AG04450 (cell line): ENCODE data around the genes RIC8B and CRY1.

- CAGE, long polyA plus RNA = start-site peak on the plus strand at chr12:106774572-106774657, 246 and 83 reads in 2 replicates
- RRBS = 2% methylated on average over 19 of the region's 71 CpGs
Measured at GRCh38 chr12:106774197-106775180, at the start of gene RIC8B. Gene RIC8B (plus strand): TSS chr12:106774682.

DNA sequence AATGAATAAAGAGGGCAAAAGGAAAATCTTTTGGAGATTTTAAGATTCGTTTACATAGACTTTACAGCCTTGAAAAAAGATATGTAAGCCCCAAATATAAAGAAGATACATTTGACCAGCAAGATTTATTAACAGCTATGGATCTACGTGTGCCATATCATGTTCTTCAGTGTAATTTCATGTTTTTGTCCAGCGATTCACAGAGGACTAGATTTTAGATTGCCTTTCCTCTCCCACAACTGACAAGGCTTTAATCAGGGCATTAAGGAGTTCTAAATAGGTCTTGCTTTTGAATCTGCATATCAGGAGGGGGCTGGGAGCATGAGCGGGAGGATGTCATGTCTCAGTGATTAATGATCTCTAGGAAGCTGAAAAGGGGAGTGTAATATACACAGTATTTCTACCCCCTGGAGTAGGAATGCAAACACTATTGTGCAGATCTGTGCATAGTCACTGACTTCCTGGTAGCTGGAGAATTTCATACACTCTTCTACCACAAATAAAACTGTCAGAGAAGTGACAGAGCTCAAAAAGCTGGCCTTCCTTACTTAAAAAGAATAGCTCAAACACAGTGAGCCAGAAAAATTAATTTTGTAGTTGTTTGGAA is 65.6 kb downstream of the RIC8B start:
- CAGE, long polyA plus RNA = no peak
- RRBS = no CpG with 5 or more reads among the region's 4 CpGs

DNA sequence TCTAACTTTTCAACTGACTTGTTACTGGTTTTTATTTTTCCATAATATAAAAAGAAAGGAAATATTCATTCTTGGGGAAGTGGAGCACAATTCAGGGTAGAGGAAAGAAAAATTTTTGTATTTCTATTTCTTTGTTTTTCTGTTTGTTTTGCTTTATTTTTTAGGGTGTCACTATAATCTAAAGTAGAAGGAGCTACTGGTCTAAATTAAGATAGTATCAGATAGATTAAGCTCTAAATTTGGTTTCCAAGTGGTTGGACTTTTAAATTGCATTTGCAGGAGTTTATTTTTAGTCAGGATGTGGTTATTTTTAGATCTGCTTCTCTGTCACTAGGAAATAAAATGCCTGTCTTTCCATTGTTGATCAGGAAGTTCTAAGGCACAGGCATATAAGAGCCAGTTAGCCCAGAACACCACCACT is 66.9 kb downstream of the RIC8B start:
- CAGE, long polyA plus RNA = no peak

GRCh38 chr12:106842338-106843012 is 68.0 kb downstream of the RIC8B start:
- CAGE, long polyA plus RNA = no peak
- RRBS = no CpG with 5 or more reads among the region's 2 CpGs

- CAGE, long polyA plus RNA = start-site peak on the plus strand at chr12:106956773-106956937, 256 and 228 reads in 2 replicates
- RRBS = no CpG with 5 or more reads among the region's 15 CpGs
Measured at GRCh38 chr12:106956499-106956960, 823 bp downstream of the TMEM263 start.

DNA sequence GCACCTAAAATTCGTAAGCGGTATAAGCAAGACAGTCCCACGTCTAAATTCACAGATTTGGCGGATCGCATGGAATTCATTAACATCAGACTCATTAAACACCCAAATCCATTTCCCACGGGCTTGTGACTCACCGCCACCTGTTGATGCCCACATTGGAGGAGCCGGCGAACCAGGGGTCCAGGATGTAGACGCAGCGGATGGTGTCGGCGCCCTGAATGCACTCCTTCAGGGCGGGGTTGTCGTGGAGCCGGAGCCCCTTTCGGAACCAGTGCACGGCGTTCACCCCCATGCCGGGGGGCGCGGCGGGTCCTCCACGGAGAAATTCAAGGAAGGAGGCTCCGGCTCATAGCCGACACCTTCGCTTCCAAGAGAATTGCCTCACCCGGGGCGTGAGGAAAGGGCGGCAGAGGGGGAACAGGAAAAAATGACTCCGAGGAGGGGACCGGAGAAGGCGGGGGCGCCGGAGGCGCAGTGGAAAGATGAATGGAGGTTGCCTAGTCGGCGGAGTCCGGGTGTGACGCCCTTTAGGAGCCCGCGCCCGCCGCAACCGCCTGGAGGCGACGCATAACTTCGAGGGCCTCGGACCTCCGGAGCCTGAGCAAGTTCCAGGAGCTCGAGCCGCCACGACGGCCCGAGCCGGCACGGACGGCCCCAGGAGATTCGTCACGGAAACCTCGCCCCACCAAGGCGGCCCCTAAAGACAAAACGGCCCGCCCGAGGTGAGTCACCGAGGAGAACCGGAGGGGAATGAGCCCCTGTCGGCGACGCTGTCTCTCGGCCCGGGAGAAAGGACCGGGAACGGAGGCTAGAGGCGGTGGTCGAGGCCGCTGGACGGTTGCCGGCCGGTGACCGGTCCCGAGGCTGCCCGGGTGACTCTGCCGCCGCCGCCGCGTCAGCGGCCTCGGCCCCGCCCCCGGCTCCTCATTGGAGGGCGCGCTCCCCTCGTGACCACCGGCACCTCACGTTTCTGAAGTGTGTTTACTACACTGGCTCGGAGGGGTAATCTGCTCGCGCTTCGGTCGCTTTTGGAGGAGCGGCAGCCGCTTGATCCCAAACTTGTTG is at the start of gene CRY1:
Gene CRY1 (minus strand): TSS at position 880 of the 1,065 bp plus-strand sequence.
- CAGE, long polyA plus RNA = no peak
- RRBS = 2% methylated on average over 68 of the region's 104 CpGs

- CAGE, long polyA plus RNA = no peak
- RRBS = 3% methylated on average over 6 of the region's 42 CpGs
Measured at GRCh38 chr12:107318636-107319106, 437 bp downstream of the ABTB3 start.

DNA sequence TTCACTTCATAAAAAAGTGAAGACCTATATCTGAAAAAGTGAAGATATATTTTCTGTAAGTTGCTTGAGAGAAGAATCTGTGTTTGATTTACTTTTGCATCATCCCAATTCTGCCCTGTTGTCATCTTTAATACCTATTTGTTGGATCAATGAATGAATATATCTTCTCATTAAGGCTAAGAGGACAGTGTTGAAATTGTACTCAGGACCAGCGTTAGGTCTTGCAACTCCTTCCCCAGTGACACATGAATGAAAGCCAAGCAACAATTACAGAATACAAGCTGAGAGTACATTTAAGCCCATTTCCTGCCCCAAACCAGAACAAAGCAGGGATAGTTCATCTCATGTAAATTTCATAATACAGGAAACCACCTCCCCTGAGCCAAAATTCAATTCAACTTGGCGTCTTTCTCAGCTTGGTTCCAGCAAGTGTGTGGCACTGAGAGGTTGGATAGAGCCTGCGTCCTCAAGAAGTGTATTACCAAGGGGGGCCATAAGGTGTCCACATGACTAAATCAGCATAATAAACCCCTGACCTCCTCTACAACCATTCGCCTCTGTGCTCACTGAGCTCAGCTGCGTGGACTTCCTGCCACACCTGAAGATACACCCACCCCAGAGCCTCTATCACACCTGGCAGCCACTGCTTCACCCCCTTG is 53.9 kb downstream of the ABTB3 start:
- CAGE, long polyA plus RNA = no peak
- RRBS = no CpG with 5 or more reads among the region's 5 CpGs

GRCh38 chr12:108112085-108112677 is 16.9 kb upstream of the WSCD2 start:
- CAGE, long polyA plus RNA = no peak
- RRBS = no CpG with 5 or more reads among the region's 8 CpGs

DNA sequence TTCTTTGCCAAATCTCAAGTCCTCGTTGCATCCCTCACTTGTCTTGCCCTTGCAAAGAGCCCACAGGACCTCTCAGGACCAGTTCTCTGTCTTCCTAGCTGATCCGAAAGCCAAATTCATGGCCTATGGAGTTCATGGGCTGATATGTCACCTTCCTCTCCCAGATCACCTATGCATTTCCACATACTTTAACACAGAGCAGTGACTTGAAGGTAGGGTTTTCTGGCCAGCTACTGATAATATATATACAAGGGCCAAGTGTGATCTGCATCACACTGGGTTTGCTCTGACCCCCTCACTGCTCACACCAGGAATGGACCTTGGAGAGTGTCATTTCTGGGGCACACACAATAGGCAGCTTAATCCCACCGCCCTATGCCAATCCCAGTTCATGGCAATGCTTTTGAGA is 47.9 kb downstream of the CMKLR1 start:
- CAGE, long polyA plus RNA = no peak
- RRBS = no CpG with 5 or more reads among the region's 3 CpGs

GRCh38 chr12:108455784-108456092 is 59.3 kb upstream of the FICD start:
- CAGE, long polyA plus RNA = no peak
- RRBS = no CpG with 5 or more reads among the region's 3 CpGs

DNA sequence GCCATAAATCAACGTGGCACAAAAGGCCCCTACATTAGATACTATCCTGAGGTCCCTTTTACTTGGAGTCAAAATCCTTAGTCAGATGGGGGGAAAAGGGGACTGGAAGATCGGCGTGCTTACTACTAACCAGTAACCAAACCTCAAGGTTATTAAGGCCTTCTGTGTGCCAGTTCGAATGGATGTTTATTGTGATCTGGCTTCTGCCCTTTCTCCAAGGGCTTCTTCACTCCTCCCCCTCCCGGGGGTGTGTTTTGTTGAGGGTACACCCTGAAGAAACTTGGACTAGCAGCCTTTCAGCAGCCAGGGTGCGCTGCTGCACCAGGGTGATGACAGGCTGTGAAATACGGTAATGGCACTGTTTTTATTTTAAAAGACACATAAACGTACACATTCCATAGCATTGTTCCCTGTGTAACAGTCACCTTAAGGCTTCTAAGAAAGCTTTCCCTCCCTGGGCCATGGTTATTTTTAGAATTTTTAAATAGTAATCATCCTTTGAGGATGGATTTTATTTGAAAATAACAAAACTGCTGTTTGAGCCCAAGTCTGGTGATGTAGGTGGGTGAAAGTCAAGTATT is 1.1 kb downstream of the ISCU start:
- CAGE, long polyA plus RNA = no peak
- RRBS = no CpG with 5 or more reads among the region's 8 CpGs

GRCh38 chr12:108652184-108652623 is 18.5 kb upstream of the SELPLG start:
- CAGE, long polyA plus RNA = no peak
- RRBS = no CpG with 5 or more reads among the region's 6 CpGs

DNA sequence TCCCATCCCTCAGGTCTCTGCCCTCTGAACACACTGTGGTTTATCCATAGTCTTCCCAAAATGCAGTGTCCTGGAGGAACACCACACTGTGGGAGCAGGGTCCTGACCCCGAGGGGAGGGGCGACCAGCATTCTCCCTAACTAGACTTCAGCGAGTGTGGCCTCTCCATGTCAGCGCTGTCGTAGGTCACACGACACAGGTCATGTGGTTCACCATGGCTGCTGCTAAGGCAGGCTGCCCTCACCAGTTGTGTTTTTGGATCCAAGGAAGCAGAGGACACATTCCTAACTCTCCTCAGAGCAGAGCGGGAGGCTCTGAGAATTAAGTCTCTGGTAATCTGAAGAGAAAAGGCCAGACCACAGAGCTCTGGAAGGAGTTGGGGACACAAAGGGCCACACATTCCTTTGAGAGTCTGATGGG is 50.4 kb downstream of the SSH1 start:
- CAGE, long polyA plus RNA = no peak
- RRBS = no CpG with 5 or more reads among the region's 7 CpGs

DNA sequence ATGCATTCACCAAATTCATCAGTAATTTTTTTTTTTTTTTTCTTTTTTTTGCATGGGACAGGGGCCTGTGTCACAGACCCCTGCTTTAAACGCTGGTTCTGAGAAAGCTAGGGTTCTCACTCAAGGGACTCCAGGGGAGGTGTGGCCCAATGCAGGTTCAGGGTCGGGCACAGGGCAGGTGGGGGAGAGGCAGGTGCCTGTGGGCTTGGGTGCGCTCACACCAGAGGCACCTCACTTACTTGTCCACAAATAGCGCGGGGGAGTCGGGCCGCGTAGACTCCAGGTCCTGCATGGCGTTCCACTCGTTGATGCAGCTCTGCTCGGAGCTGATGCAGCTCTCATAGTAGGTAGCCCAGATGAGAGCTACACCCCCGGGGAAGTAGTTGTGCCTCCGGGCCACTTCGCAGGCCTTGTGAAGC is 50.0 kb downstream of the SSH1 start:
- CAGE, long polyA plus RNA = no peak
- RRBS = no CpG with 5 or more reads among the region's 14 CpGs

DNA sequence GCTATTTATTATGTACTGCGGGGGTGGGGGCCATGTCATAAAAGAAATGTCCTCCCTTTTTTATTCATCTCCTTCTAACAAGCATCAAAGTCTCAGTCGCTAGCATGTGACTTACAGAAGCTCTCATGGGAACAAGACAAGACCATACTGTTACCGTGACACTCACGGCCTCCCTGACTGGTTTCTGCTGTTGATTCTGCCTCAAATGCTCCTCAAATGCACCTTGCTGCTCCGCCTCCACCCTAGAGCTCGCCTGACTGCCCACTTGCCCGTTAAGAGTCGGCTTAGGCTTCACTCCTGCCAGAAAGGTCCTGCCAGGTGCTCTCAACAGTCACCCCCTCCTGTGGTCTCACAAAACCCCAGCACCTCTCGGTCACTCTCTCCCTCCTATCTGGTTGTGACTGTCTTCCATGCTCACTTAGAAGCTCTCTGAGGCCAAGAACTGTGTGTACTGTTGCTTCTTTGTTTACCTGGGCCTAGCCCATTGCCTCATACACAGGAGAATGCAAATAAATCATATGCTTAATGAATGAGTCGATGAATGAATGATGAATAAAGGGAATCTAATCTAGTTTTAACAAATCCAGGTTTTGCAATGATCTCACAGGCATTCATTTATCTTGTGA is 41.5 kb downstream of the SSH1 start:
- CAGE, long polyA plus RNA = no peak
- RRBS = no CpG with 5 or more reads among the region's 10 CpGs

DNA sequence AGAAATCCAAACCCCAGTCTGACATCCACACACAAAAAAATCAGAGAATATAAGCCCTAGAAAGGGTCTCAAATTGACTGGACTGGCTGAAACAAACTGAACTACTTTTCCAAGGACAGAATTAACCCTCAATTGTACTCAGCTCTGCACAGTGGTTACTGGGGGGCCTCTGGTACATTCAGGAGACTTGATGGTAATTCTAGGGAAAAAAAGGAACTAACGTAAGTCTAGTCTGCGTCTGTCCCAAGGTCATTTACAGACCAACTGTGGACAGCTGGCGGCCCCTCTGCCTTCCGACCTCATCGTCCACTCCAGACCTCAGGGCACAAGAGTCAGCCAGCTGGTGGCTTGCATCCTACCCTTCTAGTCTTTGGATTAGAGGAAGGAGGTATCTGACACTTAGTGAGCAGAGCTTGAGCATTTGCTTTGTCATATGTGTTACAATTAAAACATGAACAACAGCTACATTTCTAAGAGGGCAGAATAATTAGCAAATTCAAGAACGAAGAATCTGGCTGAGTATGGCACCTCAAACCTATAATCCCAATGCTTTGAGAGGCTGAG is 36.7 kb downstream of the SSH1 start:
- CAGE, long polyA plus RNA = no peak
- RRBS = no CpG with 5 or more reads among the region's 6 CpGs

DNA sequence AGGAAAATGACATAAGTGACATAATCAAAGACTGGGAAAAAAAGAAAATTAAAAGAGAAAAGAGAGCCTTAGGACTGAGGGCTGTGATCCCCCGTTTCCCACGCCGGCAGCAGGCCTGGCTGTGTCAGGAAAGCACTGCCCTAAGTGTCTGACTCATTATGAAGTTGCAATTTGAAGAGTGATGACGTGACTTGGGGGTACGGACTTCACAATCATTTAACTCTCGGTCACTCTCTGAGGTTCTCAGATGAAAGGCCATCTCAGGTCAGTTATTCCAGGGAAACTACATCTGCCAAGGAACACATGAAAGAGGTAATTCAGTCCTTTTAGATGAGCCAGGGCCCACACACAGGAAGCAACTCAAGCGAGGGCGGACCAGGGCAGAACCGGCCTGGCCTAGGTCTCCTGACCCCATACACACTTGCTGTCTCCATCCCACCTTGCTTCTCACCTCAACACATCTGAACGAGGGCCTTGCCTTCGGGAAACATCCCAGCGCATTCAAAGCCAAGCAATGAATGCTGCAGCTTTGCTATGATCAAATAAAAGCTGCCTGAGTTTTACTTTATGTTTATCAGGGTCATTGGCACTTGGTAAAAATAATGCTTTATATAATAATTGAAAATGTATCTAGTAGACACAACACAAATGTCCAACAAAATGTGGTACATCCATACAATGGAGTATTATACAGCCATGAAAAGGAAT is 2.8 kb downstream of the SSH1 start:
- CAGE, long polyA plus RNA = no peak
- RRBS = no CpG with 5 or more reads among the region's 12 CpGs

- CAGE, long polyA plus RNA = no peak
- RRBS = 1% methylated on average over 4 of the region's 33 CpGs
Measured at GRCh38 chr12:108856206-108857207, 876 bp downstream of the SSH1 start.

GRCh38 chr12:108858372-108859082 is 1.1 kb upstream of the SSH1 start:
- CAGE, long polyA plus RNA = no peak
- RRBS = 12% methylated on average over 7 of the region's 16 CpGs